ENCODE results near the genes TBX19 and ATP1B1.

GRCh38 chr1:167627694-167628733 lies 2.0 kb upstream of the RCSD1 start:
- RRBS = no CpG with 5 or more reads among the region's 13 CpGs

DNA sequence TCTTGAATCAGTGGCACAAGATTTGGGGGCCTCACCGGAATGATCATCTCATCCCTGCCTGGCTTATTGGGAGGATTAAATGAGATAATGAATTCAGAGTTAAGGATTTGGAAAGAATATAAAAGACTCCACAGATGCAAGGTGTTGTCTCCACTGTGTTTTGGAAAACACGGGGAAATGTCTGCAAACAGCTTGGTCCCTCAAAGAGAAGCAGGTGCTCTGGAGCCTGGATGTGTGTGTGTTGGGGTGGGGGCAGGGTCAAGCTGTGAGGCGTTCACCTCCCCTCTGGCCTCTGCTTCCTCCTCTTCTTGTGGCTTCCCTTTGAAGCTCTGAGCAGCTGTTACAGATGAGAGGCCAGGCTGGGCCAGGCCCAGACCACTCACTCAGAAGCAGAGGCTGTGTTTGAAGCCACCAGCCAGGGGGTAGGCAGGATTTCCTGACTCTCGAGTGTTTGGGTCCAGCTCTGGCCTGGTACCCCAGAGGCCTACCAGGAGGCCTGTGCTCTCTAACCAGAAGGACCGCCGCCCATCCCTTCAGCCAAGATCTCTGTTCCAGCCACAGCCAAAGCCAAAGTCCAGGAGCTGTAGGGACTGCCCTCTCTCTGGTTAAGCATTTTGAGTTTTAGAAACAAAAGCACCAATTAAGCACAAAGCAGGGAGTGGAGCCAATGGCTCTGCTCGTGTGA lies 20.2 kb downstream of the RCSD1 start:
- RRBS = no CpG with 5 or more reads among the region's 7 CpGs

GRCh38 chr1:167803329-167804097 lies 81.7 kb downstream of the MPZL1 start:
- RRBS = no CpG with 5 or more reads among the region's 12 CpGs

GRCh38 chr1:167972102-167972828 lies 35.4 kb upstream of the MPC2 start:
- RRBS = no CpG with 5 or more reads among the region's 2 CpGs

DNA sequence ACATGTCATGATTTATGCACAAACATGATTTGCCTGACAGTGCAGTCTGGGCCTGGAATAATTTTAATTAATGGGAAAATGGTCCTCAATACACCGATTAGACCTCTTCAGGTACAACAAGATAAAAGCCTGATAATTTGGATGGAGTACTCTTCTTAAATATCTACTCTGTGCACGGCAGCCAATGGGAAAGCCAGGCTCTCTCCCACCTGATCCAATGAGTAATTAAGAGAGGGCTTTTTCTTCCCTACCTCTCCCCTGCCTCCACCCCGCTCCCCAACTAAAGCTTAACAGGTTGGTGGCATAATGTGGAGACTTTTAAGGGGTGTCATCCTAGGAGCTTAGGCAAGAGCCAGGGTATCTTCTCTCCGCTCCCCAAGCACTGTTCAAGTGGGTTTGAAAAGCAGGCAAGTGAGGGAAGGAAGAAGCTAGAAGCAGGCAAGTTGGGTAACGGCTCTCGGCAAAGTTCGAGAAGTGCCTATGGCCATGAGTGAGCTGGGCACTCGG lies at the start of gene TBX19:
Gene TBX19, plus strand, starts transcription at position 267 of the 507 bp plus-strand sequence.
- RRBS = no CpG with 5 or more reads among the region's 8 CpGs

GRCh38 chr1:169046338-169046708 lies 60.2 kb upstream of the ATP1B1 start:
- RRBS = no CpG with 5 or more reads among the region's 4 CpGs

DNA sequence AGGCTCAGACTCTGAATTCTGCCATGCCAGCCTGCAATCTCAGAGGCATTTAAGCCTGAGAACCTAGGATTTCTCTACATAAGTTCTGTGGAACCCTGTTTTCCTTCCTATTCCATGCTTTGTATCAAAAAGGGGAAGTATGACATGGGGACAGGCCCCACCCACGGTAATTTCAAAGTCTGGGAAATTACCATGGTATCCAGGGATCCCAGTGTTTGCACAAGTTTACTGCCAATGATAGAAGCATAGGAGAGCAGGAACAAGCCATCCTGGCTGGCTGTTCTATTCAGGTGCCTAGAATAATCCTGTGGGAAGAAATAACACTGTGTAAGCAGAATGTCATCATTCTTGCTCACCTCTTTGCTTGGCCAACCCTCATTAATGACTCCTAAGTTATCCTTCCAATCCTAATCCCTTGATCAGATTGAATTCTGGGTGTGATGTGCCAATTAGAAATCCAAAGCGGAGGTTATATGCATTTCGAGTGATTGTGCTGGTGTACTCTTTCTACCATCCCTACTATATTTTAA lies 53.7 kb upstream of the ATP1B1 start:
- RRBS = no CpG with 5 or more reads among the region's 3 CpGs

DNA sequence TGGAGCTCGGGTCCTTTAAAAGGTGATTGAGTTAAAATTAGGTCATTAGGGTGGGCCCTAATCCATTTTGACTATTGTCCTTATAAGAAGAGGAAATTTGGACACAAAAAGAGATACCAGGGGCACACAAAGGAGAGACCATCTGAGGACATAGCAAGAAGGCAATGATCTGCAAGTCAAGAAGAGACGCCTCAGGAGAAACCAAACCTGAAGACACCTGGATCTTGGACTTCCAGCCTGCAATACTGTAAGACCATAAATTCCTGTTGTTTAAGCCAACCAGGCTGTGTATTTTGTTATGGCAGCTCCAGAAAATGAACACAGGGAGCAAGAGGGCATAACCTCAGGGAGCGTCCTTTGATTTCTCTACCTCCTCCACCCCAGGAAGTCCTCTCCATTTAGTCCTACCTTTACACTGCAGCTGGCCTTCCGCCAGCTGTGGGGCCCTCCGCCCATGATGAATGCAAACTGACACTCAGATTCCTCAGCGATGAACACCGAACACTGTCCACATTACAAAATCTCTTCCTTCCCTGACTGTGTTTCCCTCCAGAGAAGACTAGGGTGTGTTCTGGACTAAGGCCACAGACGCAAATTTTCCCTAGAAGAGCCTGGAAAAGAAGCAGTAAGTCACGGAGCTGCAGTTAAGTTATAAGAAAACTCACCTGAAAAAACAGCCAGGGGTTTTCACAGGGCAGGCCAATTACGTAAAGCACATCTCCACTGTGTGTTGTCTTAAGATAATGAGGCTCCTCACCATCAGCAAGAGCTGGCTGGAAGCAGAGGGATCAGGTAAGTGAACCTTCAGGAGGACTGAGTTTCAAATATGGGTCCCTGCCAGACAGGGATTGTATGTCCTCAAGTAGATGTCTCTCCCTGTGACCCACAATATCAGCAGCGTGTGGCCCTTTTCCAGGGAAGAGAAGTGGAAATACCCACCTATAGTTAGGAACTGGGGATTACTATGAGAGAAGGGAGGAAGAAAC lies 46.5 kb upstream of the ATP1B1 start:
- RRBS = no CpG with 5 or more reads among the region's 11 CpGs

GRCh38 chr1:169073331-169073985 lies 33.0 kb upstream of the ATP1B1 start:
- RRBS = no CpG with 5 or more reads among the region's 5 CpGs

DNA sequence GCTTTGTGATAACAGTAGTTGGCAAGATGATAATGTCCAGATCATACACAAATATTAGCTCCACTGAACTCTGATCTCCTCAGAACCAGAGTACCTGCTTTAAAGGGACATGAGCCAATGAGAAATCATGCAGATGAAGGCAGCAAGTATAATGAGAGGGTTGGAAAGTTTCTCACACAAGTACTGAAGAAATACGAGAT lies 5.7 kb upstream of the ATP1B1 start:
- RRBS = no CpG with 5 or more reads among the region's 1 CpG

- RRBS = no CpG with 5 or more reads among the region's 8 CpGs
Observed at GRCh38 chr1:169102457-169103022, 4.0 kb upstream of the ATP1B1 start.

DNA sequence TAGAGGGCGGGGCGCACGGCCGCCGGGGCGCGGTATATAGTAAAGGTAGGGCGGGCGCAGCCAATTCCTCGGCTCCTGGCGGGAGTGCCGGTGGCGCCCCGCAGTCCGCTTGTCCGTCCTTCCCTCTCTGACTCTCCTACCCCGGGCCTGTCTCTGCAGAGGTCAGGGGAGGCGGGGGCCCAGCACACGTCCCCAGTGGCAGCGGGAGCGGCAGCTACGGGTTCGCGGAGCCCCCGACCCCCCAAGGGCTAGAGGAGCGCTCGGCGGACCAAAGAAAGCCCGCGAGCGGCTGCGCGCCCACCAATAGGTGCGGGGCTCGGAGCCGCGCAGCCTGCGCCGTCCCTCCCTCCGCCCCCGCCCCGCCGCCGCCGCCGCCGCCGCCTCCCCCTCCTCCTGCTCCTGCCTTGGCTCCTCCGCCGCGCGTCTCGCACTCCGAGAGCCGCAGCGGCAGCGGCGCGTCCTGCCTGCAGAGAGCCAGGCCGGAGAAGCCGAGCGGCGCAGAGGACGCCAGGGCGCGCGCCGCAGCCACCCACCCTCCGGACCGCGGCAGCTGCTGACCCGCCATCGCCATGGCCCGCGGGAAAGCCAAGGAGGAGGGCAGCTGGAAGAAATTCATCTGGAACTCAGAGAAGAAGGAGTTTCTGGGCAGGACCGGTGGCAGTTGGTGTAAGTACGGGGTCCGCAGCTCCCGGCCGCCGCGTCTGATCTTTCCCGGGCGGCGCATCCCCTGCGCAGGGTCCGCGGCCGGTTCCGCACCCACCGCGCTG lies at the start of gene ATP1B1:
Gene ATP1B1, plus strand, starts transcription at position 430 of the 767 bp plus-strand sequence.
- RRBS = 1% methylated on average over 30 of the region's 92 CpGs

- RRBS = no CpG with 5 or more reads among the region's 4 CpGs
Observed at GRCh38 chr1:169124557-169125302, 18.2 kb downstream of the ATP1B1 start.

GRCh38 chr1:169576266-169576788 lies 10.0 kb downstream of the F5 start:
- RRBS = no CpG with 5 or more reads among the region's 4 CpGs

DNA sequence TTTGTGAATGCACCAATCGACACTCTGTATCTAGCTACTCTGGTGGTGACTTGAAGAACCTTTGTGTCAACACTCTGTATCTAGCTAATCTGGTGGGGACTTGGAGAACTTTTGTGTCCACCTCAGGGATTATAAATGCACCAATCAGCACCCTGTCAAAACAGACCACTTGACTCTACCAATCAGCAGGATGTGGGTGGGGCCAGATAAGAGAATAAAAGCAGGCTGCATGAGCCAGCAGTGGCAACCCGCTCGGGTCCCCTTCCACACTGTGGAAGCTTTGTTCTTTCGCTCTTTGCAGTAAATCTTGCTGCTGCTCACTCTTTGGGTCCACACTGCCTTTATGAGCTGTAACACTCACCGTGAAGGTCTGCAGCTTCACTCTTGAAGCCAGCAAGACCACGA lies 31.8 kb upstream of the SELP start:
- RRBS = no CpG with 5 or more reads among the region's 6 CpGs

- RRBS = no CpG with 5 or more reads among the region's 11 CpGs
Observed at GRCh38 chr1:169894527-169894892, 814 bp upstream of the SCYL3 start.

GRCh38 chr1:169915188-169915736 lies 21.6 kb upstream of the SCYL3 start:
- RRBS = 13% methylated on average over 5 of the region's 16 CpGs

GRCh38 chr1:170537234-170537639 lies 5.3 kb downstream of the GORAB start:
- RRBS = no CpG with 5 or more reads among the region's 1 CpG

- RRBS = no CpG with 5 or more reads among the region's 4 CpGs
Observed at GRCh38 chr1:170729621-170730063, 65.7 kb downstream of the PRRX1 start.

Data from BE2C (cell line).